NALM6 (cell line): ENCODE measurements around the gene ENTPD5.

GRCh38 chr14:73467366-73467846 is 9.1 kb upstream of the NUMB start:
- PRO-cap = no peak

DNA sequence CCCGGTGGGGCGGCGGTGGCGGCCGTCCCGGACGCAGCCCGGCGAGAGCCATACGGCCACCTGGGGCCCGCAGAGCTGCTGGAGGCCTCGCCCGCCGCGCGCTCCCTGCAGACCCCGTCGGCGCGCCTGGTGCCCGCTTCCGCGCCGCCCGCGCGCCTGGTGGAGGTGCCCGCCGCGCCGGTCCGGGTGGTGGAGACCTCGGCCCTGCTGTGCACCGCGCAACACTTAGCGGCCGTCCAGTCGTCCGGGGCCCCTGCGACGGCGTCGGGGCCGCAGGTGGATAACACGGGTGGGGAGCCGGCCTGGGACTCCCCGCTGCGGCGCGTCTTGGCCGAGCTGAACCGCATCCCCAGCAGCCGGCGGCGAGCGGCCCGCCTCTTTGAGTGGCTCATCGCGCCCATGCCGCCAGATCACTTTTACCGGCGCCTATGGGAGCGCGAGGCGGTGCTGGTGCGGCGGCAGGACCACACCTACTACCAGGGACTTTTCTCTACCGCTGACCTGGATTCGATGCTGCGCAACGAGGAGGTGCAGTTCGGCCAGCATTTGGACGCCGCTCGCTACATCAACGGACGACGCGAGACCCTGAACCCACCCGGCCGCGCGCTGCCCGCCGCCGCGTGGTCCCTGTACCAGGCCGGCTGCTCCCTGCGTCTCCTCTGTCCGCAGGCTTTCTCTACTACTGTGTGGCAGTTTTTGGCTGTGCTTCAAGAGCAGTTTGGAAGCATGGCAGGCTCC is 691 bp downstream of the RIOX1 start:
- PRO-cap = bidirectional peak, plus-strand start at position 183 of the sequence, minus-strand start at position 119 of the sequence; unidirectional peak, minus-strand start at position 381 of the sequence

DNA sequence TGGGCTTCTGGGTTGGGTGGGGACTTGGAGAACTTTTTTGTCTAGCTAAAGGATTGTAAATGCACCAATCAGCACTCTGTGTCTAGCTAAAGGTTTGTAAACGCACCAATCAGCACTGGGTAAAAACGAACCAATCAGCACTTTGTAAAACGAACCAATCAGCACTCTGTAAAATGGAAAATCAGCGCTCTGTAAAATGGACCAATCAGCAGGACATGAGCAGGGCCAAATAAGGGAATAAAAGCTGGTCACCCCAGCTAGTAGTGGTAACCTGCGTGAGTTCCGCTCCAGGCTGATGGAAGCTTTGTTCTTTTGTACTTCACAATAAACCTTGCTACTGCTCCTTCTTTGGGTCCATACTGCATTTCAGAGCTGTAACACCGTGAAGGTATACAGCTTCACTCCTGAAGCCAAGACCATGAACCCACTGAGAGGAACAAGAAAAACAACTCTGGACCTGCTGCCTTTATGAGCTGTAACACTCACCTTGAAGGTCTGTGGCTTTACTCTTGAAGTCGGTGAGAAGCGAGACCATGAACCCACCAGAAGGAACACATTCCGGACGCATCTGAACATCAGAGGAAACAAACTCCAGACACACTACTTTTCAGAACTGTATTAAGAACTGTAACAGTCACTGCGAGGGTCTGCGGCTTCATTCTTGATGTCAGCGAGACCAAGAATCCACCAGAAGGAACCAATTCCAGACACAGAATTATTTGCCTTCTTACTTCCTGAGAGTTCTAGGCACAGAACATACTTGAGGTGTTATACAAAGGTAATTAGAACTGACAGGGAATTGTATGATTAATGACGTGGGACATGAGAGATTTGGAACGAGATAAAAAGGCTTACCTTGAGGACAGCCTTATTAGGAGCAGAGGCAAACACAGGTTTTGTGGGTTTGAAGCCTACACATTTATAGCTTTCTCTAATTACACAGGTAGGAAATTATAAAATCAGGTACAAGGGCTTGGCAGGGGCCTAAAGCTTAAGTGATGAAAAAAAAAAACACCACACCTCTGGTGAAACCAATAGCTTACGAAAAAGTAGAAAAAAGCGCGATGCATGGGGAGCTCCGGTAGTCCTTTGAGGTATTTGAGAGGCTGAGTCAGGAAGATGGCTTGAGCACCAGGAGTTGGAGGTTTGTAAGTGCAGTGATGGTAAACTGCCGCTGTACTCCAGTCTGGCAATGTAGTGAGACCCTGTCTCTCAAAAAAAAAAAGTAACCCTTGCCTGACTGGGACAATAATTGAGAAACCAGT is 1.2 kb upstream of the ACOT2 start:
- PRO-cap = no peak

GRCh38 chr14:73659324-73659711 is 14.5 kb downstream of the DNAL1 start:
- PRO-cap = no peak

GRCh38 chr14:73711941-73712324 is 2.3 kb downstream of the PNMA1 start:
- PRO-cap = no peak

- PRO-cap = no peak
Observed at GRCh38 chr14:73717964-73718431, 3.8 kb upstream of the PNMA1 start.

DNA sequence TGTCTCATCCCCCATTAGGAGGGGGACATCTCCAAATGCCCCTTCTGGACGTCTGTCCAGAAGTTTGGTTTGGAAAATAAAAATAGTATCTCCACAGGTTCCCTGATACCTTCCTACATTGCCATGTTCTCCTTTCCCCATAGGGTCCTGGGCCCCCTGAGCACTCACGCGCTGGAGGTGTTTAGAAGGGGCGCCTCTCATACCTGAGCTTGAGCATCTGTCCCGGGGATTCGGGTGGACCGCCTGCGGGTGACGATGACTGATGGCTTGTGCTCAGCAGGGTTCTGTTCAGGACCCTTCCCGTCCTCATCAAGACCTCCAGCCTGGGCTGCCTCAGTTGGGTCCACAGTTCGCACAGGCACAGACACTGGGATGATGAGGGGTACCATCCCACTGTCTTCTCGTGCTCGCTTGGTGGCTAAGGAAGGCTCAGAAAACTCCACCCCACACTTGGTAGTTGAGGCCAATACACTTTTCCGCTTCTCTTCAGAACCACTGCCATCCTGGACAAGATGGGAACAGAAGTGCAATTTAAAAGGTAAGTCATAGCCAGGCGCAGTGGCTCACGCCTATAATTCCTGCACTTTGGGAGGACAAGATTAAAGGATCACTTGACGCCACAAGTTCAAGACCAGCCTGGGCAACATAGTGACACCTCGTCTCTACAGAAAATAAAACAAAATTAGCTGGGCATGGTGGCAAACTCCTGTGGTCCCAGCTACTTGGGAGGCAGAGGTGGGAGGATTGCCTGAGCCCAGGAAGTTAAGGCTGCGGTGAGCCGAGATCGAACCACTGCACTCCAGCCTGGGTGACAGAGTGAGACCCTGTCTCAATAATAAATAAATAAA is 22.8 kb upstream of the PNMA1 start:
- PRO-cap = no peak

- PRO-cap = no peak
Observed at GRCh38 chr14:73746500-73746852, 13.6 kb downstream of the MIDEAS start.

DNA sequence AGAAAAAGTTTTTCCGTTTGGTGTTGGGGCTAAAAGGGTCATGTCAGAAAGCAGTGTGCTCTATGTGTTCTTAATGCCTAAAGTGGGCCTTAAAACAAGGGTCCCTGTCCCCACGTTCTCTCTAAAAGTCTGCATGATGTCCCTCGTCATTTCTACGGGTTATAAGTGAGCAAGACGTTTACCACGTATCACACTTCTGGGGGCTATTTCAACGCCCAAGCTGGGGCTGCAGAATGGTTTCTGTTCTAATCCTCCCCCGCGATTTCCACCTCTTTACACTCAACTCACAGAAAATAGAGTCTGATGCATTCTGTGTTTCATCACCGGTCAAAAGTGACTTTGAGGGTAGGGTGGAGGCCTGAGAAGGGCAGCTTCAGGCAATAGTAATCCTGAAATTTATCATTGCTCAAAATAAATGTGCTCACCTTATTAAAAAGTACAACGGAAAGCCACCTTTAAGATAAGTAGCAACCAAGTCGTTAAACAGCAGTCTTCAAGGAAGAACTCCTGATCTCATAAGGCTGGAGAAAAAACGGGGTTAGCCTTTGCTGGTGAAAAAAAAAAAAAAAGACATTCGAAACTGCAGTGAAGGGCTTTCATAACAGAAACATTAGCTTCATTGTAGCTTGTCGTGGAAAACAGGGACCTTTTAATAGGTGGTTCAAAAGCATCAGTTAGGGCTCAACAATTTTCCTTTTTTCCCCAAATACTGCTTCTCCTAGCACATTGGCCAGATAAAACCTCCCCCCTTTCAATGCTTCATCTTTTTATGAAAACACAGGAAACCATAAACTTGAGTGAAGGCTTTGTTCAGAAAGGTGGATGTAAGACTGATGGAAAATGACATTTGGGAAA is 27.7 kb upstream of the MIDEAS start:
- PRO-cap = bidirectional peak, plus-strand start at position 613 of the sequence, minus-strand start at position 302 of the sequence

GRCh38 chr14:73797629-73798059 is 37.5 kb upstream of the MIDEAS start:
- PRO-cap = no peak

DNA sequence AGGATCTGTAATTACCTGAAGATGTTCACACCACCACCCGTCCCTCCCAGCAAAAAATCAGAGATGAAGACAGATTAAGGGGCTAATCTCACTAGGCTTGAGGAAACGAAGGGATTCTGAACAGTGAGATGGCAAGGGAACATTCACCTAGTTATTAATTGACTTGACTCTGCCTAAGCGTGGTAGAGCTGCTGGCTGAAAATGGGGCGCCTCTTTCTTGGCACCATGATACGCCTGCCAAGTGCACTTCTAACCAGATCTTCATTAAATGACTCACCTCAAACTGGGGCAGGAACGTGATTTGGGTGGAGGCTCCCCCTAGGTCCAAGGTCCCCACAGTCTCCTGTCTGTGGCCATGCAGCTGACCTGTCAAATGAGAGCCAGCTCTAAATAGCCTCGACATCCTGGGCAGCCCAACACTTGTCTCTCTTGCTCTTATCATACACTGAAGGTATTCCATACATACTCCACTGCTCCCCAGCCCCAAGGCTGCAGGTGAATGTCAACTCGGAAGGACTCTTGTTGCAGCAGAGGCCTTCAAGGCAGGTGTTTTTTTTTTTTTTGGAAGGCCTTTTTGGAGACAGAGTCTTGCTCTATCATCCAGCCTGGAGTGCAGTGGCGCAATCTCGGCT is 26.1 kb downstream of the COQ6 start:
- PRO-cap = no peak

DNA sequence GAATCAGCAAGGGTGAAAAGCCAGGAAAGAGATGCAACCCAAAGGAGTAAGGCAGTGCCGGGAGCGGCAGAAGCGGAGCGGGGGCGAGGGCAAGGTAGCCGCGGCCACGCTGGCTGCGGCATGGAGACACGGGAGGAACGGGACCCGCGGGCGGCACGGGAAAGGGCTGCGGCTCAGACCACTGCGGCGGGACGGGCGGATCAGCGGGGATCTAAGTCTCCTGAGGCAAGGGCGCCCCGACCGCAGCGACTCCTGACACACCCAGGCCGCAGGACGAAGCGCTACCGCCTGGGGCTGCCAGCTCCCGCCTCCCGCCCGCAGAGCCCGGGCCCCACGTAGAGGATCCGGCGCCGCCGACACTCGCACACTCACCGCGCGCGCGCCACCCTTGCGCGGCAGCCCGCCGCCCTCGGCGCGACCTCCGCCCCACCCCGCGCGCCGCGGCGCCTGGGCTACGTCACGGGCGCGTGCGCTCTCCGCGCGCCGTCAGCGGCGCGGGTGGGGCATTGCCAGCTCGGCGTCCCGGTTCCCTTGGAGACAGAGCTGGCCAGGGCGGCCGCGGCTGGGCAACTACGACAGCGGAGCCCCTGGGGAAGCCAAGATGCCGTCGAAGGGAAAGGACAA is at the start of gene ENTPD5:
ENTPD5 (minus strand) TSS at position 411 of the 624 bp plus-strand sequence.
- PRO-cap = bidirectional peak, plus-strand start at position 97 of the sequence, minus-strand start at position 122 of the sequence; bidirectional peak, plus-strand start at position 486 of the sequence, minus-strand start at position 337 of the sequence

- PRO-cap = no peak
Observed at GRCh38 chr14:74019687-74020181, 585 bp downstream of the BBOF1 start.

DNA sequence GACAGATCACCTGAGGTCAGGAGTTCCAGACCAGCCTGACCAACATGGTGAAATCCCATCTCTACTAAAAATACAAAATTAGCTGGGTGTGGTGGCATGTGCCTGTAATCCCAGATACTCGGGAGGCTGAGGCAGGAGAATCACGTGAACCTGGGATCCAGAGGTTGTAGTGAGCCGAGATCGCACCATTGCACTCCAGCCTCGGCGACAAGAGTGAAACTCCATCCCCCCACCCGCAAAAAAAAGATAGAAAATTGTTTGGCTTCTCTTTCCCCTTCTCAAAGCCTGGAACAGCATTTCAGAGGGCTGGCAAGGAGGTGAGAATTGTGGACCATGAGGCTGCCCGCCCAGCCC is 22.6 kb downstream of the SYNDIG1L start:
- PRO-cap = no peak

DNA sequence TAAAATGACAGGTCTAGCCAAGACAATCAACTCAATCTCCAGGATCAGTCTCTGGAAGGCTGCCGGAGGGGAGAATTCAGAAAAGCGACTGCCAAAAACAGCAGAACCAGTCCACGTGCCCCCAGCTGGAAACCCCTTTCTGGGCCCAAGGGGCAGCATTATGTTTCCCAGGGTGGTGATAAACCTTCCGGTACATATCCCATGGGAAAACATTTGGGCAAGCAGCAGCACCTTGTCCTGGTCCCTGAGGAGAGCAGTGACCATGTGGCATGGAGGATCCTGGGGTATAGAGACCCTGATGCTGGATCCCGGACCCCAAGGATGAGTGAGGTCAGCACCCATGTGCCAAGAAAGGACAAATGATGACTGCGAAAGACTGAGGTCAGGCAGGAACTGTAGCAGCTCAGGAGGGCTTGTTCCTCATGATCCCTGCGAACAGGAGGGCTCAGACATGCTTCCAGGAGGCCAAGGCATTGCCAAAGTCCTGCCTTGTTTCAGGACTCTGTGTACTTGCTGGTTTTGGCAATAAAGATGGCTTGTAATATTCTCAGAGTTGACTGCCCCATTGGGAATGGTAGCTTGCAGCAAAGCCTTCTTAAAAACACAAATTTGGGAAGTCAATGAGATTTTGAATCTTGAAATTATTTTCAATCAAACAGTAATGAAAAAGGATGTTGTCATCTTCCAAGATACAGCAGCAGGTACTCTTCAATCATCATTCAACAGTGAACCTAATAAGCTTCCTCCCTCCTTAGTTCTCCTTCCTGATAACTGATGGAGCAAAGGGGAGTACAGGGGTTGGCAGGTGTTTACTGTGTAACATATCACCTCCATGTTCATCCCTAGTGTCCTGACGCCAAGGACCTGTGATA is 50.0 kb upstream of the LTBP2 start:
- PRO-cap = no peak

GRCh38 chr14:74852989-74853498 is 22.9 kb downstream of the PROX2 start:
- PRO-cap = no peak

GRCh38 chr14:74942097-74942896 is 13.1 kb downstream of the PGF start:
- PRO-cap = bidirectional peak, plus-strand start at chr14:74942521, minus-strand start at chr14:74942339; bidirectional peak, plus-strand start at chr14:74942640, minus-strand start at chr14:74942611

- PRO-cap = no peak
Observed at GRCh38 chr14:75070818-75071399, 1.5 kb downstream of the ZC2HC1C start.

- PRO-cap = no peak
Observed at GRCh38 chr14:75200368-75200875, 24.0 kb upstream of the TMED10 start.

- PRO-cap = no peak
Observed at GRCh38 chr14:75229318-75229976, 49.2 kb upstream of the FOS start.